MCF 10A (cell line): ENCODE results near the genes NPIPA7 and COQ7.

DNA sequence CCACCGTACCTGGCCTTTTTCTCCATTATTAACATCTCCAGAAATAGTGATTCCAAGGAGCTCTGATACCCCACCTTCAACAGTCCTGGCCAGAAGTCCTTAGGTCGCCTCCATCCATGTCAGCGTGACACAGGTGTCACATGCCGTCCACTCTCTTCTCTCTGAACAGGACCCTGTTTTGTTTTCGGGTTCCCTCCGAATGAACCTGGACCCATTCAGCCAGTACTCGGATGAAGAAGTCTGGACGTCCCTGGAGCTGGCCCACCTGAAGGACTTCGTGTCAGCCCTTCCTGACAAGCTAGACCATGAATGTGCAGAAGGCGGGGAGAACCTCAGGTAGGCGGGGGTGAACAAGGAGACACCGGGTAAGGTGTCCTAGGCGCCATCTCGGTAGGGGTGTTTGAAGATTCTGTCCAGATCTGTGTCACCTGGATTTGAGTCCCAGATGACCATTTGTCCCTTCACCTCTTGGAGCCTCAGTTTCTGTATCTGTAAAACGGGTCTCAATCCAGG, 86.9 kb downstream of the ABCC6 start:
- PRO-cap: no peak
- RRBS: no CpG with 5 or more reads among the region's 15 CpGs

DNA sequence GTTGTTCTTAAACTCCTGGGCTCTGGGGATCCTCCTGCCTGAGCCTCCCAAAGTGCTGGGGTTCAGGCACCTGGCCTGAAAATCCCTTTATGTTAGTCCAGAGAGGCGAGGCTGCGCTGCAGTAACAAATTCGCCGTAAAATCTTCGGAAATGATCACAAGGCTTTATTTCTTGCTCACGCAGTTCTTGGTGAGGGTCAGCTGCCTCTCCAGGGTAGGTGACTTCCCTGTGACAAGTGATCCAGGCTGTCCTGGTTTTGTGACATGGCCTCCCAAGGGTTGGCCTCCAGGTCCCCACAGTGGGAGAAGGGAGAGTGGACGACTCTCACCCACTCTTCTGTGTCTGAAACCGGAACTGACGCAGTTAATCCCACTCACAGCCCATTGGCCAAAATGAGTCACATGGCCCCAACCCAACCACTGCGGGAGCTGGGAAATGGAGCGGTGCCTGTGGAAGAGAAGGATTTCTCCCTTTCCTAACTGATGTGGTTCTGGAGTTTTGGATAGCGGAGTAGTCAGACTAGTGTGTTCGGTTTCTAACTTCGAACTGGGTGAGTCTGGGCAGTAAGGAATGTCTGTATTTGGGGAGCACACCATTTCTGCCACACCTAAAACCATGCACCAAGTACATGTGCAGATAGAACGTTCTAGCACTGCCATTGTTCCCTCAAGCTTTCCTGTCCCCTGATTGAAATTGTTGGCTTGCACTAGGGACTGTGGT, 79.4 kb downstream of the ABCC6 start:
- PRO-cap: no peak
- RRBS: no CpG with 5 or more reads among the region's 15 CpGs

- PRO-cap: no peak
- RRBS: no CpG with 5 or more reads among the region's 36 CpGs
Measured at GRCh38 chr16:16149714-16150781, 73.2 kb downstream of the ABCC6 start.

DNA sequence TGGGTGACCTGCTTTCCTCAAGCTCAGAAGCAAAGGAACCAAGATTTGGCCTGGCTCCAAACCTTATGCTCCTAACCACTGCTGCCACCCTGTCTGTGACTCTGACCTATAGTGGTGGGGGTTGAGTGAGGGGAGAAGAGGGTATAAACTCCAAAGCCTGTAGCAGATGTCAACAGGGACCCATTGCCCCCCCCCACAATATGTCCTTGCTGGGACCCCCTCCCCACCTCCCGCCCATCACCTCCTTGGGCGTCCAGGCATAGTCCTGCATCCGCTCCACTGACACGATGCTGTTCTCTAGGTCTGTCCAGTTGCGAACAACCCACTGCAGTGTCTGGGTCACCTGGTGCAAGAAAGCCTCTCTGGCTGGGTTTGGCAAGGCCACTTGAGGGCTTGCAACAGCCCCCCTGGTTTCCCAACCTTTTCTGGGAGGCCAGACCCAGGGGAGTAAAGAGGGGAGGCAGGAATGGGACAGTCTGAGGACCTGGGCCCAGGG, 64.0 kb downstream of the ABCC6 start:
- PRO-cap: no peak
- RRBS: no CpG with 5 or more reads among the region's 5 CpGs

GRCh38 chr16:16191571-16192238, 31.6 kb downstream of the ABCC6 start:
- PRO-cap: no peak
- RRBS: no CpG with 5 or more reads among the region's 9 CpGs

DNA sequence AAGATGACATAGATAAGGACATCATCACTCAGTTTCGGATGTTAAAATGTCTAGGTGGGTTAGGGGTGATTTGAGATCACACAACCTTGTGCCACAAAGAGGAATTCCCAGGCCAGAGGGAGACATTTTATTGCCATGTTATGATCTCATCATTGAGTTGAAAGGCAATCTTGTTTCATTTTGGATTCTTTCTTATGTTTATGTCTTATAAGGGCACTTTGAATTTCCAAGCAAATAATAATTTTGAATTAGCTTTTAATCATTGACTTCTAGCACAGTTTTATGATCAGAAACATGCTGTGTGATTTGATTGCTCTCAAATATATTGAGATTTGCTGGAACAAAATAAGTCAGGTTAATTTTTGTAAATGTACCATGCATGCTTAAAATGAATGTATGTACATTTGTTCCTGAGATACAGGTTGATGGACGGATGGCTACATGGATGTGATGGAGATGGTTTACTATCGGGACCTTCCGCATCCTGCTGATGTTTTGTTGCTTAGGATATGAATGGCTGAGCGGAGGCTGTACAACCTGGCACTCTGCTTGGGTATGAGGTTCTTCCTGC, at the start of gene NPIPA7:
Gene NPIPA7, plus strand, starts transcription at position 386 of the 571 bp plus-strand sequence.
- PRO-cap: no peak
- RRBS: no CpG with 5 or more reads among the region's 5 CpGs

- PRO-cap: no peak
- RRBS: no CpG with 5 or more reads among the region's 2 CpGs
Measured at GRCh38 chr16:17026810-17027204, 444.0 kb downstream of the XYLT1 start.

GRCh38 chr16:17082225-17082881, 388.4 kb downstream of the XYLT1 start:
- PRO-cap: no peak
- RRBS: no CpG with 5 or more reads among the region's 6 CpGs

DNA sequence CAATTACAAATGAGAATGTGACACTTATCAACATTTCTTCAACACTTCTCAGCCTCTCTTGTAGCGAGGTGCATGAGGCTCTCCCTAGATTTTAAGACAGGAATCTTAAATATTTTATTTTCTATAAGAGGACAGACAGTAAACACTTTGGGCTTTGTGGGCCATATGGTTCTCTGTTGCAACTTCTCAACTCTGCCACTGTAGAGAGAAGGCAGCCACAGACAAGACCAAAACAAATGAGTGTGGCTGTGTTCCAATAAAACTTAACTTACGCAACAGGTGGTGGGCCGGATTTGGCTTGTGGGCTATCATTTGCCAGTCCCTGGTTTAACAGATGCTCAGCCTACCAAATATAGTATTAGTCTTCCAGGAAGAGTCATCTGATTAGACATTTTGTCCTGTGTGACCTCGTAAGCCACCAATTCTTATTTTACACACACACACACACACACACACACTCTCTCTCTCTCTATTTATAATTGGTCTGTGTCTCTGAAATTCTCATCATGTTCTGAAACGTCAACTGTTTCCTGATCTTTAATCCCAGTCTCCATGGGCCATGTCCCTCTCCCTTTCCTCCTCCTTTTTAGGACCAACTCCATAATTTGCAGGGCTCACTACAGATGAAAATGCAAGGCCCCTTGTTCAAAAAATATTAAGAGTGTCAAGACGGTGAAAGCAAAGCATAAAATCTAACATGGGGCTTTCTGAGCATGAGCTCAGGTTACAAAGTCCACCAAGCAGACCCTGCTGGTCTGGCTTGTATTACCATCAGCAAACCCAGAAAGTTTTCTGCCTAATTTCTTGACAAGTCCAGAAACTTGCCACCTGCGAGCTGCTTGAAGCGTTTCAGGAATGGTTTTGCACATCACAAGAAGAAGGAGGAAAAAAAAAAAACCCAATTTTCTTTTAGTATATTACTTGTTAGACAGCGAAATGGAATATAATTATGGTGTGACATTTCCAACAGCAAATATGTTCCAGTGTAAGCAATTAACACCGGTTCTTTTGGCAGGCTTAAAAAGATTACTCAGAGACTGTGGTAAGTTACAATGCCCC, 245.7 kb downstream of the XYLT1 start:
- PRO-cap: no peak
- RRBS: no CpG with 5 or more reads among the region's 10 CpGs

DNA sequence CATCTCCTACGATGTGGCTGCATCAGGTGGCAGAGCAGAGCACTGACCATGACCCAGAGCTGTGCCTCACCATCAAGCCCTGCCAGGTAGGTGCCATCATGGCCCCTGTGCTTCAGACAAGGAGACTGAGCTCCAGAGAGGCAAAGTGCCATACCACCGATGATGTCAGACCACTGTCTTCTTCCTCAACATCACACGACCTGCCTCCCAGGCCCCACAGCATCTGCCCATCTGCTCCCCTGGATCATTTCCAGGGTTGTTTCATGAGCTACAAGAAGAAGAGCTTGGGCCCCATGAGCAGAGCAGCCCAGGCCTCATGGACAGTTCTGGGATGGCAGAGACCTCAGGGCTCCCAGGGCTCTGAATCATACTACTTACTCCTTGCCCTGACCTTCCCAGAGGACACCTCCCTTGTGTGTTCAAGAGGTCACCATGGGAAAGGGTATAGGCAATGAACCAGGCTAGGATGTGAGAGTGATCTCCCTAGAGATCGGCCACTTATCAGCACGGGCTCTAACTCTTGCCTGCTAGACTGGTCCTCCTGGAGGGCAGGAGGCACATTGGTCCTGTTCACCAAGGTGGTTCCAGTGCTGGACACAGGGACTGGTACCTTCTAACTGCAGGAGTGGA, 9.8 kb downstream of the XYLT1 start:
- PRO-cap: no peak
- RRBS: no CpG with 5 or more reads among the region's 5 CpGs

- PRO-cap: no peak
- RRBS: no CpG with 5 or more reads among the region's 2 CpGs
Measured at GRCh38 chr16:17472083-17472316, 1.2 kb upstream of the XYLT1 start.

- PRO-cap: no peak
- RRBS: no CpG with 5 or more reads among the region's 11 CpGs
Measured at GRCh38 chr16:18524183-18524706, 37.7 kb downstream of the NOMO2 start.

- PRO-cap: no peak
- RRBS: no CpG with 5 or more reads among the region's 13 CpGs
Measured at GRCh38 chr16:18570608-18570944, 8.7 kb upstream of the NOMO2 start.

DNA sequence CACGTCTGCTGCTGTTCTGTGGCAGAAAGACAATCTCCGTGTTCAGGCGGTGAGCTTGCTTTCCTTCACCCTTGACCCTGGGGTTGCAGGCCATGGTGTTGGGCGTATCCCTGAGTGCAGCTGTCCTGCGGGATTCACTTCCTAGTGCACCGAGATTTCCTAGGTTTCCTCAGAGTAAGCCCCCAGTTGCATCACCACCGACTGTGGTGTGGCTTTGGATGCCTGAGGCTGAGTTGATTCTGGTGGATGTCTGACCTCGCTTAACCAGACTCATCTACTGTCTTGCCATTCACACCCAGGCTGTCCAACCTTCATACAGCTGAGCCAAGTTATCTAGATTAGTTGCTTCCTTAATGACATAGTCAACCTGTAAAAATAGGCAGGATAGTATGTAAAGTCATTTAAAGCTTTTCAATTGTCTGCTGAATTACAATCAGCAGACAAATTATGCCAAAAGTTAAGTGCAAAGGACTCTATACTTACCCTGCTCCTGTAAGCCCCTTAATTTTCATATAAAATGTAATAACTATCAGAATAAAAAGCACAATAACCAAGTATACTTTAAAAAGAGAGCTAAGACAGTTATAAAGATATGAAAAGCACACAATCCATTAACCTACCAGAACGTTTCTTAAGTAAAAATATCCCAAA, 8.1 kb upstream of the ARL6IP1 start:
- PRO-cap: no peak
- RRBS: no CpG with 5 or more reads among the region's 9 CpGs

GRCh38 chr16:18835746-18836862, 34.8 kb upstream of the ARL6IP1 start:
- PRO-cap: no peak
- RRBS: no CpG with 5 or more reads among the region's 13 CpGs

DNA sequence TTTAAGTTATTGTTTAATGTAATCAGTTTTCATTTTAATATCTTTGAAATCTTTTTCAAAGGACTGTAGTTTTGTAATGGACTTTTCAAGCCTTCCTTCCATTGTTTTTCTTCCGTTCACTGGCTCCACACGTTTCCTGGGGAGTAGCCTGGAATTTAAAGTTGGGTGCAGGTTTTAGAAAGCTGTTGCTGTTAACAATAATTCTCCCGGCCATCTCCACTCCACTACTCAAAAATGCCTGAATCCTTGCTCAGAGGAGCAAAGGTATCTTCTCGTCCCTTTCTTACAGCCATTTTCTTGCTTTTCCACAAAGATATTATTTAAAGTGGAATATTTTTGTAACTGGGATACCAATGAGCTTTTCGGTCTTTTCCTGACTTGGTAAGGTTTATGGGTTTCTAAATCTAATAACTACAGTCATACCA, 4.7 kb upstream of the COQ7 start:
- PRO-cap: no peak
- RRBS: no CpG with 5 or more reads among the region's 5 CpGs

GRCh38 chr16:19067087-19068219, at the start of gene COQ7:
TSS of gene COQ7 (plus strand) at chr16:19067614.
- PRO-cap: bidirectional peak, plus-strand start at chr16:19067614, minus-strand start at chr16:19067408; bidirectional peak, plus-strand start at chr16:19068017, minus-strand start at chr16:19067832
- RRBS: 2% methylated on average over 14 of the region's 77 CpGs

- PRO-cap: bidirectional peak, plus-strand start at chr16:19086870, minus-strand start at chr16:19086723
- RRBS: under 1% methylated on average over 15 of the region's 50 CpGs
Measured at GRCh38 chr16:19086269-19086986, 19.0 kb downstream of the COQ7 start.

DNA sequence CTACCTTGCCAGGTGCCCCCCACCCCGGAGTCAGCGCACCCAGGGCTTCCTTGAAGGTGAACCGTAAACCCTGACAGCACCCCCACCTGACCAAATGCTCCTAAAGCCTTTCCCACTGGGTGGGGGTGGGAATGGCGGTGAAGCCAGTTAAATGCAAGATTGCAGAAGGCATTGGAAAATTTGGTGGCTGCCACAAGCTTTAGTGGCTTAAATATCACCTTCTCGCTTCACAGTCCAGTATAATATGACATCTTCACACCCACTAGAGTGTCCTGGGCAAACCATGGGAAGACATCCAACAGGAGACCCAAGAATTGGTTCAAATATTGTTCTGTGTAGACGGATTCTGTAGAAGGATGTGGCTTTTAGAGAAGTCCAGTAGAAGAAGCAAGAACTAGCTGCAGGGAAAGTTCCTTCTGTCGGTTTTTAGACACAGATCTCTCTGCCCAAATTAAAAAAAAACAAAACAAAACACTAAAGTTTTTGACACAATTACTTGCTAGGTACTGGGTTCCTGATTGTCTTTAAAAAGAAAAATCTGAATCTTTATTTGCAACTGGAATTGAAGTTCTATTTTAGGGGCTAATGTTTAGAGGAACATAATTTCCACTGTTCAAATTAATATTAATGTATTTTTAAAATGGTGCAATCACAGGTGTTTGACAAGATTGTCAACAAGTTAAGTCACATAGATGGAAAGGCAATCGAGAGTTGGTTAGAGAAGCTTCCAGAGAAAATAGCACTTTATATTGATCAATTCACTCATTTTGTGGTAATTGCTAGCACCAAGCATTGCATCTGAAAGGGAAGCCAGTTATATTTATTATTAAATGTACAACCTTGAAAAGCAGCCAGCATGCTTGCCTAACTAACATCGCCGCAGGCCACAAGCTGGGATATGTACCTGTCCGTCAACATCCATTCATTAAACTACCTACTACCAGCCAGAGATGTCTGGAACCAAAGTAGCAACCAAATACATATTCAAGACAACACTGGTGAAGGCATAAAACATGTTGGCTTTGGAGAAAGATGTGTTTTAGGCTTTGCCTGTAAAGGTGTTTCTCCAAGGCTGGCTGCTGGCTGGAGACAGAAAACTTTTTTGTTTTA, 2.6 kb downstream of the ITPRIPL2 start:
- PRO-cap: no peak
- RRBS: 92% methylated on average over 1 of the region's 11 CpGs

GRCh38 chr16:19183229-19183661, 15.2 kb downstream of the SYT17 start:
- PRO-cap: no peak
- RRBS: no CpG with 5 or more reads among the region's 11 CpGs